SEM (cell line): ENCODE results near the gene PTGES.

DNA sequence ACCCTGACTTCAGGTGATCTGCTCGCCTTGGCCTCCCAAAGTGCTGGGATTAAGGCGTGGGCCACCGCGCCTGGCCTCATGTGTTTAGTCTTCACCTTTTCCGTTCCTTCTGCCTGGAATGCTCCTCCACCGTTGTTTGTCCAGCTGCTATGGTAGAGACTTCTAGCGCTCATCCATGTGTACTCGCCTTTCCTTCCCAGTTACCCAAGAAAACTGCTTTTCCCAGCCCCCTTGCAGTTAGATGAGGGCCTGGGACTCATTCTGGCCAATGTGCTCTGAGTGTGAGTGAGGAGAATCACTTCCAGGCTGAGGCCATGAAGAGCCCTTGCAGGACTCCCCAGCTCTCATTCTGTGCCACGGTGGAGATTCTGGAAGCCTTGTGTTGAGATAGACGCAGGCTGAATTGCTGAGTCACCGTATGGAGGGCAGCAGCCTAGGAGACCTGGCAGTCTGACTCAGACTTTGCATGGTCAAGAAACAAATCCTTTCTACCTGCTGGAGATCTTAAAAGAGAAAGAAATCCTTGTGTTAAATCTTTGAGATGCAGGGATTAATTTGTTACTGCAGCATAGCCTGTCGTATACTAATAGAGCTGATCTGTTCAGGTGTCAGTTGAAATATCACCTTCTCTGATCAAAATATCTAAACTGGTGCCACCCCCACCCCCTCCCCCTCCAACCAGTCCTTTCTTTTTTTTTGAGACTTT lies 10.1 kb downstream of the IER5L start:
- PRO-cap: no peak

GRCh38 chr9:129202634-129203110 lies 24.6 kb upstream of the IER5L start:
- PRO-cap: no peak

- PRO-cap: no peak
Measured at GRCh38 chr9:129237092-129237689, 59.1 kb upstream of the IER5L start.

DNA sequence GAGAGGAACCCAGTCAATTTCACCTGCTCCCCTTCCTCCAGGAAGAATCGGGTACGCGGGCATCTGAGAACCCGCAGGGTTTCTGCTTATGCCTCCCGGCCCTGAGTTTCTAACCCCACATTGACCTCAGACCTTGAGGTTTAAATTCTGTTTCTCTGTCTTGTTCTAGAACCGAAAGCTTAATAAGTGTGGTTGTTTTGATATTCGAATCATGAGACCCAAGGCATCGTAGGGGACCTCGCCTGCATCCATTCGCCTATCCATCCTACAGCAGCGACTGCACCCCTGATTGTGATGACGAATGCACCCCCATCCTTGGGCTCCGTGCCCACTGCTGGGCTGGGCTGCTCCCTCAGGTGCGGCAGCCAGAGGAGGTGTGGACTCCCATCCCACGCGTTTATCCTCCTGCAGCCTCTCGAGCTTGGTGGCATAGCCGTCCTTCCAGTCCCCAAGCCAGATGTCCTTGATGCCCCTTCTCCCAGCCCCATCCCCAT lies 80.8 kb upstream of the IER5L start:
- PRO-cap: no peak

DNA sequence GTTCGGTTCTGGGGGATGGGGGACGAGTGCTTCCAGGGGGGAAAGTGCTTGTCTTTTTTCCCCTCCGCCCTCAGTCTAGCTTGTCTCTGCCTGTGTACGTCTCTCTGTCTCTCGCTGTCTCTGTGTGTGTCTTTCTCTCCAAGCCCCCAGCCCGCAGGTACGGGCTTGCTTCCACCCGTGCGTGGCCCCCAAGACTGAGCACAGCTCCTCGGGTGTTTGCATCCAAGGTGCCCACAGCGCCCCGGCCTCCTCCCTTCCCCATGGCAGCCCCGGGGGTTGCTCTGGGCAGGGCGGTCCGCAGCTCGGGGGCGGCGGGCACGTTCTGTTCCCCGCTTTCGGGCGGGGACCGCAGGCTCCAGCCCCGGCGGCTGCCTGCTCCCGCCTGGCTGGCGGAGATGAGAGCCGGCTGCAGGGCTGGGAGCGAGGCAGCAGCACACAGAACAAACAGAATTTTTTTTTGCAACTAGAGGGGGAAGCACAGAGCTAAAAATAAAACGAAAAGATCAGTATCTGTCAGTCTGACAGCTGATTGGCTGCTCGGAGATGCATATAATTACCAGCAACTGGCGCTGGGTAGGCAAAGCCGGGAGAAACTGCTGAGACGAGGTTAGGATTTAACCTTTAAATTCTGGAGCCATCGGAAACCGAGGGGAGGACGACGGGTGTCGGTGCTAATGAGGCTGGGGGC lies 142.5 kb upstream of the IER5L start:
- PRO-cap: bidirectional peak, plus-strand start at position 576 of the sequence, minus-strand start at position 459 of the sequence

DNA sequence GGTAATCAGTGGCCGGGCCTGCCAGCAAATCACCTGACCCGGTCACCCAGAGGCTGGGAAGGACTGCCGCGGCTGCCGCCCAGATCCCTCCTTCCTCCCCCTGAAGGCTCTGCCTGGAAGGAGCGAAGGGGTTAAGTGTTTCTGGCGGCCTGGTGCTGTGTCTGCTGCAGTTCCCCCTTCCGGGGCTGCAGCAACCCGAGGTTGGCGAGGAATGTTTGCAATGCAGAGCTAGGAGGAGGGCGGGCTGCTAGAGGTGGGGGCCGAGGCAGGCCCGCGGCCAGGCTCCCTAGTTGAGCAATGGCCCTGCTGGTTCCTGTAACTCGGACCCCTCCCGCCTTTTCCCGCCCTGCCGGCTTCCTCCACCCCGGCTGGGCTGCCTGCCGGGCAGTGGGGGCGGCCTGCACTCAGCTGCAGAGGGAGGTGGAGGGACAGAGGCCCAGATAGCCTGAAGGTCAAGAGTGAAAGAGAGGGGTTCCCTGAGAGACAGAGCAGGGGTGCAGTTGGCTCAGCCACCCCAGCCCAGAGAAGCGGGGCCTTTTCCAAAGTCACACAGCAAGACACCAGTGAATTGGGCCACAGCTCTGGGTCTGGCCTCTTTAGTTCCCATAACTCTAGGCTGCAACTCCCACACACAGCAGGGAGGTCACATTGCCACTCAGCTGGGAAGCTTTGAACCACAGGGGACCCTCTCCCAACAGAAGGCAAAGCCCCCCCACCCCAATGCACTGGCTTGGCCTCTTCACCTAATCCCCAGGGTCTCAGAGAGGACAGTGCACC lies 156.4 kb upstream of the IER5L start:
- PRO-cap: no peak

DNA sequence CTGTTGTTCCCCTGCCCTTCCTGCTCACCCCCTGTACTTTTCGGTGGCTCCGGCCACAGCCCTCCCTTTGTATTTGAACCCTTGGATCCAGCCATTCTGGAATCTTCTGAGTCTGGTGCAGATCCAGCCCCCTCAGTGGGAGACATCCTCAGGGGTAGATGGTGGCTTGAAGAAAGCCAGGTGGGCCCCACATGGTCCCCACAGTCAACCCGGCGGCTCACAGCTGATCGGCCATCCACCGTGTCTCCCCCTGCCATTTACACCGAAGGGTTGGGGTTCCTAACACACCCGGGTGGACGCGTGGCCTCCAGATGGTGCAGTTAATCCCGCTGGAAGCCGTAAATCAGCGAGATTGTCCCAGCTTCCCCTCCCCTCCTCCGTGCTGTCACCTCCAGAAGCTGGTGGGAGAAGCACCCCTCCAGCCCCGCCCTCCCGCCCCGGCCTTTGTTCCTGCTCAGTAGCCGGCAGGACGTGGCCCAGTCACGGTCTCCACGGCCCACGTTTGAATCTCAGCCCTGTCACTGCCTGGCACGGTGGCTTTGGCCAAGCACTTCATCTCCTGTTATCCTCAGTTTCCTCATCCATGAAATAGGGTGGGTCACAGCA lies 204.7 kb downstream of the C9orf50 start:
- PRO-cap: no peak

GRCh38 chr9:129442020-129442419 lies 178.9 kb downstream of the C9orf50 start:
- PRO-cap: no peak

GRCh38 chr9:129469244-129469949 lies 151.5 kb downstream of the C9orf50 start:
- PRO-cap: no peak

DNA sequence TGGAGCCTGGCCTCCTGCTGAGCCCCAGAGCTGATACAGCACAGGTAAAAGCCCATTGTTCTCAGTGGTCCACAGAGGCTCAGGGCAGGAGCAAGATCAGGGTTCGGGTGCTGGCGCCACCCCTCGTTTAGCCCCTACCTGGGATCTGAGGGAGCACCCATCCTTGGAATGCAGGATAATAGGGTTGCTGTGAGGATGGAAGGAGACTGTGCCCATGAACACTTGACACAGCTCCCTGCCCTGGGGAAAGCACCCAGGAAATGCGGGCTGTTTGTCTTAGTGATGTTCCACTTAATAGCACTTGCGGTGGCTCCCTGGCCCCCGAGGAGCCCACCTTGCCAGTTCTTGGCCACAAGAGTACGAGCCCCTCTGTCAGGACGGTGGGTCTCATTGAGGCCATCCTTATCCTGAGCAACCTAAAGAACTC lies 136.9 kb downstream of the C9orf50 start:
- PRO-cap: no peak

DNA sequence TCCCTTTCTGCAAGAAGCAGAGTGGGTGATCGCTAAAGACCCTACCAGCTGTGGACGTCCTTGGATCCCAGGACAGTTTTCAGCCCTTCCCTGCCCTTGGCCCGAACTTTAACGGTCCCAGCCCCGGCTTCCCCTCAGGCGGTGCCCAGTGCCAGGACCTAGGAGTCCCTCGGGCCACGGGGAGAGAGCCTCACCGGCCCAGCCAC lies 124.7 kb downstream of the C9orf50 start:
- PRO-cap: no peak

GRCh38 chr9:129507701-129508246 lies 113.1 kb downstream of the C9orf50 start:
- PRO-cap: no peak

- PRO-cap: no peak
Measured at GRCh38 chr9:129575764-129576213, 45.1 kb downstream of the C9orf50 start.

- PRO-cap: no peak
Measured at GRCh38 chr9:129631329-129632304, 5.7 kb downstream of the NTMT1 start.

DNA sequence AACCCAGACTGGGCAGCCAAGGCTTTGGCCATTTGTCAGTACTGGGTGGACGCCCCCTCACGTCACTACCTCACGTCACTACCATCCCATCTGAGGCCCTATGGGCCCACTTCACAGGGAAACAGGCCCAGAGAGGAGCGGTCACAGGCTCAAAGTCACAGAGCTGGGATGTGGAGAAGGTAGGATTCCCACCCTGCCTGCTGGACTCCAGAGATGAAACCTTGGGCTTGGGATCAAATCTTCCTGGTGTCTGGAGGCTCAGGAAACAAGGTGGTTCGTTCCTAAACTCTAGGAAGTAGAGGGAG lies 33.1 kb downstream of the PRRX2 start:
- PRO-cap: no peak

DNA sequence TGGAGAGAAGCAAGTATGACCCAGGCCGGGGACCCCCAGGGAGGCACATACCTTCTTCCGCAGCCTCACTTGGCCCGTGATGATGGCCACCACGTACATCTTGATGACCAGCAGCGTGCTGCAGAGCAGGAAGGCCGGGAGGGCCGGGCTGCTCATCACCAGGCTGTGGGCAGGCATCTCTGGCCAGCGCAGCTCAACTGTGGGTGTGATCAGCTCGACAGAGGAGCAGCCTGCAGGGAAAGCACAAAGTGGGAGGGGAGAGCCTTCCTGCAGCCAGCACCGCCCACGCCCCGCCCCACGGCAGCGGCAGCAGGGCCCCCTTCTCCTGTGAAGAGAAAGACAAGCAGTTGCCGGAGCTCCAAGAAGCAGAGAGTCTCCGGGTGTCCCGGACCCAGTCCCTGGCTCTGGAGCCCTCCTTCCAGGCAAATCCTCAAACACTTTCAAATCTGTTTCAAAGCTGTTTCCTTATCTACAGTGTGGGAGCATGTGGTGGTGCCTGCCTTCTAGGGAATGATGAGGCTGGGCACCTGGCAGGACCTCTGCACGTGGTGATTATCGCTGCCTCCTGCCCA lies at the start of gene PTGES:
Gene PTGES, minus strand, starts transcription at position 207 of the 572 bp plus-strand sequence.
- PRO-cap: no peak

GRCh38 chr9:129773550-129774226 lies 20.8 kb upstream of the PTGES start:
- PRO-cap: no peak

GRCh38 chr9:129812776-129813506 lies 10.0 kb downstream of the TOR1B start:
- PRO-cap: no peak

DNA sequence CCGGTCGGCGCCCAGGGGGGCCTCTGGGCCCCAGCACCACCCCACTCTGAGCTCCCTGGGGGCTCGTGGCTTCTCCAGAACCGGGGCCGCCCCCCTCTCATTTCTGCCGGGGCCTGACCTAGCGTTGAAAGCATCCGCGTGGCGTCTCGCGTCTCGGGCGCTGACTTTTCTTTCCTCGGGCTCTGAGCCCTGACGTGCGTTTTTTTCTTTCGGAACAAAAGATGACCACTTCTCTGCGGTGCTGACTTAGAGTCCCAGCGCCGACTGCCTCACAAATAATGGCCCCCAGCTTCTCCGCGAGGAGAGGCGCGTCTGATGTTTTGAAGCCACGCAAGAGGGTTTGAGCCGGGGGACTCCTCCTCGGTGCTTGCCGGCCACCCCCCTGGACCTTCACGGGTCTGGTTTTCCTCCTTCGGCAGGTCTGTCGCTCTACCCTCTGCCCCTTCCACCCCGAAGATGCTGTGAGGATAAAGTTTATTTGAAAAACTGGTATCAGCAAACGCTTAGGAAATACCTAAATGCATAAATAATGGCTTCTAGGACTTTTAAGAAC lies 488 bp downstream of the USP20 start:
- PRO-cap: unidirectional peak, plus-strand start at position 101 of the sequence

DNA sequence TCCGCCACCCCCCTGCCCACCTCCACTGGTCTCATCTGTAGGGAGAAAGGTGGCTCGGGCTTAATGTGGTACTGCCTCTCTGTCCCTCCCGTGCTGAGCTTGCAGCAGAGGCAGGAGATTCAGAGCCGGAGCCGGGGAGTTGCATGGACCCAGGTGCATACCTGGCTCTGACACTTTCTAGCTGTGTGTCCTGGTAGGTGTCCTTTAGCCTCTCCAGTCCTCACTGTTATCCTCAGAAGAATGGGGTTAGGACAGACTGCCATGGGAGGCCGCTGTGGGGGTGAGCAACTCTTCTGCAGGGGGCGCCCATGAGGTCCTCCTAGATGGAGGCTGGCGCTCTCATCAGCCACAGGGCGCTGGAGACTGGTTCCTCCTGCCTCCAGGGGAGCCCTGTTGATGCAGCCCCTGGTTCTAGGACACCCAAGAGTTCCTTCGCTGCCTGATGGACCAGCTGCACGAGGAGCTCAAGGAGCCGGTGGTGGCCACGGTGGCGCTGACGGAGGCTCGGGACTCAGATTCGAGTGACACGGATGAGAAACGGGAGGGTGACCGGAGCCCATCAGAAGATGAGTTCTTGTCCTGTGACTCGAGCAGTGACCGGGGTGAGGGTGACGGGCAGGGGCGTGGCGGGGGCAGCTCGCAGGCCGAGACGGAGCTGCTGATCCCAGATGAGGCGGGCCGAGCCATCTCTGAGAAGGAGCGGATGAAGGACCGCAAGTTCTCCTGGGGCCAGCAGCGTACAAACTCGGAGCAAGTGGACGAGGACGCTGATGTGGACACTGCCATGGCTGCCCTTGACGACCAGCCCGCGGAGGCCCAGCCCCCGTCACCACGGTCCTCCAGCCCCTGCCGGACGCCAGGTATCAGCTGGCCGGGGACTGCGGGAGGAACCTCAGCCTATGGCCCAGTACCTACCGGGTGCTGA lies 32.6 kb downstream of the USP20 start:
- PRO-cap: no peak